ENCODE measurements around a stretch of chr4.

GRCh38 chr4:2836006-2836826, 7.4 kb upstream of the ADD1 start:
- RAMPAGE, long total RNA = no peak
- RRBS, 2 experiments = no CpG with 5 or more reads among the region's 13 CpGs
CAGE:
- cytosol, long polyA minus RNA = no peak
- cytosol, long polyA plus RNA = no peak
- long polyA plus RNA = no peak
- nucleolus, long total RNA = no peak
- nucleus, long polyA plus RNA = no peak
- nucleus, long total RNA = no peak

GRCh38 chr4:2900516-2901265, 33.9 kb downstream of the MFSD10 start:
- RAMPAGE, long total RNA = no peak
- RRBS, 2 experiments = no CpG with 5 or more reads among the region's 12 CpGs
CAGE:
- cytosol, long polyA minus RNA = no peak
- cytosol, long polyA plus RNA = no peak
- long polyA plus RNA = no peak
- nucleolus, long total RNA = no peak
- nucleus, long polyA plus RNA = no peak
- nucleus, long total RNA = no peak

GRCh38 chr4:2933247-2933636, 1.4 kb downstream of the MFSD10 start:
- RAMPAGE, long total RNA = no peak
- RRBS, 2 experiments = no CpG with 5 or more reads among the region's 12 CpGs
CAGE:
- cytosol, long polyA minus RNA = no peak
- cytosol, long polyA plus RNA = no peak
- long polyA plus RNA = no peak
- nucleolus, long total RNA = no peak
- nucleus, long polyA plus RNA = no peak
- nucleus, long total RNA = no peak

DNA sequence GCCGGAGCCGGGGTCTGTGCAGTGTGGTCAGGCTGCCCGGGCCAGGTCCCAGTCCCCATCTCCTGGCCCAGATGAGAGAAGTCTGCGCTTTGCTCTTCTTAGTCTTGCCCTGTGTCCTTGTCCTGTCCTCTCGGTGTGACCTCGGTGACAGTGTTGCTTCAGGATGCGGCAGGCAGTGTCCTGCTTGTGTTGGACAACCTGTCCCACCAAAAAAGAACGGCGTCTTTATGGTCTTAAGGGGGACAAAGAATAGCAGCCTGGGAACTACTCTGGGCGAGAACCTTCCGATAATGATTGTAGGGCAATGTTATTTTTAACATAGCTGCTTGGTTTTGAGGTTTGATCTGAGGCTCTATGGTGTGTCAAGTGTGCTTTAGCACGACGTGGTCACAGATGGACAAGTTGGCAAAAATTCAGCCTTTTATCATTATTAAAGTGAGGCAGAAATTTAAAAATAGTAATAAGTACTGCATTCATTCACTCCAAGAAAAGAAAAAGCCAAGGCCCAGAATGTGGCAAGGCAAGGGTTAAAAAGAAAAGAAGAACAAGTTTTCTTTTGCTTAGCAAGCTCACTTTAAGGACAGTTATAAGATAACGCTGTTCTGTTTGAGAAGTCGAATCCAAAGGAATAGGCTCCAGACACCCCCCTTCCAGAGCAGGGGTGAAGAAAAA, 1.0 kb downstream of the GRK4 start:
- RAMPAGE, long total RNA = no peak
- RRBS, 2 experiments = 5 to 11% methylated on average over 1 of the region's 15 CpGs
CAGE:
- cytosol, long polyA minus RNA = no peak
- cytosol, long polyA plus RNA = no peak
- long polyA plus RNA = no peak
- nucleolus, long total RNA = no peak
- nucleus, long polyA plus RNA = no peak
- nucleus, long total RNA = no peak

DNA sequence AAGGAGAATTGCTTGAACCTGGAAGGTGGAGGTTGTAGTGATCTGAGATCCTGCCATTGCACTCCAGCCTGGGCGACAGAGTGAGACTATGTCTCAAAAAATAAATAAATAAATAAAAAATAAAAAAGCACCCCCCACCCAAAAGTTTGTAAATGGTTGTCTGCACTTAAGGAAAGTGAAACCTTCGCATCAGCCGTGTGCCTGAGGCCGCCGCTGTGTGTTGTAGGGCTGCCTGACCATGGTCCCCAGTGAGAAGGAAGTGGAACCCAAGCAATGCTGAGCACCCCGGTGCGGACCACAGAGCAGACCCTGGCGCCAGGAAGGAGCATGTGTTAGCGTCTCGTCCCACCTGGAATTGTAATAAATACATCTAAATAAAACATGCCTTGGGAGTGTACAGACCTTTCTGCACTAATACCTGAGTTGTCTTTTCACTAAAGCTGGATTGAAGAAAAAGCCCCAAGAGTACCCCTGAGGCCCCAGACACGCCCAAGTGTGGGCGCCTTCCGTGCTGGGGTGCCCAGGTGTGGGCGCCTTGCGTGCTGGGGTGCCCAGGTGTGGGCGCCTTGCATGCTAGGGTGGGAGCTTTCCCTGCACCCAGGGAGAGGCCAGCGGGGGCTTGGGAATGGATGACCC, 34.0 kb upstream of the HTT start:
- RAMPAGE, long total RNA = no peak
- RRBS, 2 experiments = no CpG with 5 or more reads among the region's 17 CpGs
CAGE:
- cytosol, long polyA minus RNA = no peak
- cytosol, long polyA plus RNA = no peak
- long polyA plus RNA = no peak
- nucleolus, long total RNA = no peak
- nucleus, long polyA plus RNA = no peak
- nucleus, long total RNA = no peak

DNA sequence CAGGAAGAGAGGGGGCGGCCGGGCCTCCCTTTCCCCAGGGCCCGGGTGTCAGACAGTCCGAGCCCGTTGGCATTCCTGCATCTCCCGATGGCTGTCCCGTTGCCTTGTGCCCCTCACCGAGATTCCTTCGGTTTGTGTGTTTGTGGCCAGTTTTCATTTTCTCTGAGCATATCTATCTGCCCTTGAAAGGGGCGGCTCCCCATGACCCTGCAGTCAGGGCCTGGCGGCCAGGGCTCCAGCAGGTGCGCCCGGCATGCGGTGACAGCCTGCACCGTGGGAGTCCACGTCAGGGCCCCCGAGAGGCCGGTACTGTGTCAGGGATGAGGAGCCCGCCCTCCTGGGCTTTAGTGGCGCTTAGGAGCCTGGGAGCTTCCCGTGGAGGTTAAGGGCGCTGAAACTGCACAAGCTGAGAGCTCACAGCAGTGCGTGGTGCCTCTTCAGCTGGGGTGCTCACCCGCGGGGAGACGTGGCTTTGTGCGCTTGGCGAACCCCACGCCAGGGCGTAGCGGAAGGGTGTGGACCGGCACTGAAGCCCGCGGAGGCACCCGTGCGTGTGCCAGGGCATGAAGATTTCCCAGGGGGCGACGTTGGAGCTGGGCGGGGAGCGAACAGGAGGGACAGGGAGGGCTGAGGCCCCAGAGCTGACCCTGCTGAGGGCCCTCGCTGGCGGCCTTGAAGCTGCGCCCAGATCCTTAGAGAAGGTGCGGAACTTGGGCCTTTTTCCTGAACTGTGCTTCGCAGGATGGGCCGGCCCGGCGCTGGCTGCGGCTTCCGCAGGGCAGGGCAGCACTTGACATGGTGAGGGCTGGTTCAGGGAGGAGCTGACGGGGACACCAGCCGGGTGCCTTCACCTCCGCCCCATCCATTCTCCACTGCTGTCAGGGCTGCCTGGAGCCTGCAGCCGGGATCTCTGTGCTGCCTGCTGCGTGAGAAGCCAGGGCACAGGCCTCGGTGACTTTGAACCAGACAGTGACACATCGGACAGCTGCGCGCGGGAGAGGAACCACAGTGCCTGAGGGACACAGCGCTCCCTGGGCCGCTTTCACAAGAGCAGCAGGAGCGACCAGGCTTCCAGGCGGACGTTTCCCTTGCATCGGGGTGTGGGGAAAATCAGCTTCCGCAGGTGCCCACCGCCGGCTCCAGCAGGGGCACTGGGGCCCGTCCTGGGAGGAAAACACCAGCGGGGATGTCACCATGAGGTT, 33.0 kb upstream of the HTT start:
- RAMPAGE, long total RNA = start-site peak on the minus strand centred at position 453 of the sequence, 104 bp wide, 8 and 9 reads in 2 replicates
- RRBS, 2 experiments = 2 to 3% methylated on average over 14 of the region's 71 CpGs
CAGE:
- cytosol, long polyA minus RNA = no peak
- cytosol, long polyA plus RNA = no peak
- long polyA plus RNA = no peak
- nucleolus, long total RNA = start-site peak on the minus strand centred at position 946 of the sequence, 63 bp wide, 17 reads
- nucleus, long polyA plus RNA = no peak
- nucleus, long total RNA = no peak

DNA sequence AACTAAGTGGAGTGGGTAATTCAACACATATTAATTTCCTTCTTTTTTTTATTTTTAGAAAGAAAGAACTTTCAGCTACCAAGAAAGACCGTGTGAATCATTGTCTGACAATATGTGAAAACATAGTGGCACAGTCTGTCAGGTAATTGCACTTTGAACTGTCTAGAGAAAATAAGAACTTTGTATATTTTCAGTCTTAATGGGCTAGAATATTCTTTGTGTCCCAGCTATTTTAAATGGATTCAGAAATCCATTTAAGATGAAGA, 12.3 kb downstream of the HTT start:
- RAMPAGE, long total RNA = no peak
- RRBS, 2 experiments = no CpG with 5 or more reads among the region's 1 CpG
CAGE:
- cytosol, long polyA minus RNA = no peak
- cytosol, long polyA plus RNA = no peak
- long polyA plus RNA = no peak
- nucleolus, long total RNA = no peak
- nucleus, long polyA plus RNA = no peak
- nucleus, long total RNA = no peak

GRCh38 chr4:3121965-3122723, 47.7 kb downstream of the HTT start:
- RAMPAGE, long total RNA = no peak
- RRBS, 2 experiments = no CpG with 5 or more reads among the region's 11 CpGs
CAGE:
- cytosol, long polyA minus RNA = no peak
- cytosol, long polyA plus RNA = no peak
- long polyA plus RNA = no peak
- nucleolus, long total RNA = no peak
- nucleus, long polyA plus RNA = no peak
- nucleus, long total RNA = no peak

GRCh38 chr4:3126995-3127689, 52.7 kb downstream of the HTT start:
- RAMPAGE, long total RNA = no peak
- RRBS, 2 experiments = no CpG with 5 or more reads among the region's 13 CpGs
CAGE:
- cytosol, long polyA minus RNA = no peak
- cytosol, long polyA plus RNA = no peak
- long polyA plus RNA = no peak
- nucleolus, long total RNA = no peak
- nucleus, long polyA plus RNA = no peak
- nucleus, long total RNA = no peak

DNA sequence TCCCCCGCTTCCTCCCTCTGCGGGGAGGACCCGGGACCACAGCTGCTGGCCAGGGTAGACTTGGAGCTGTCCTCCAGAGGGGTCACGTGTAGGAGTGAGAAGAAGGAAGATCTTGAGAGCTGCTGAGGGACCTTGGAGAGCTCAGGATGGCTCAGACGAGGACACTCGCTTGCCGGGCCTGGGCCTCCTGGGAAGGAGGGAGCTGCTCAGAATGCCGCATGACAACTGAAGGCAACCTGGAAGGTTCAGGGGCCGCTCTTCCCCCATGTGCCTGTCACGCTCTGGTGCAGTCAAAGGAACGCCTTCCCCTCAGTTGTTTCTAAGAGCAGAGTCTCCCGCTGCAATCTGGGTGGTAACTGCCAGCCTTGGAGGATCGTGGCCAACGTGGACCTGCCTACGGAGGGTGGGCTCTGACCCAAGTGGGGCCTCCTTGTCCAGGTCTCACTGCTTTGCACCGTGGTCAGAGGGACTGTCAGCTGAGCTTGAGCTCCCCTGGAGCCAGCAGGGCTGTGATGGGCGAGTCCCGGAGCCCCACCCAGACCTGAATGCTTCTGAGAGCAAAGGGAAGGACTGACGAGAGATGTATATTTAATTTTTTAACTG, 5.5 kb upstream of the MSANTD1 start:
- RAMPAGE, long total RNA = no peak
- RRBS, 2 experiments = no CpG with 5 or more reads among the region's 19 CpGs
CAGE:
- cytosol, long polyA minus RNA = no peak
- cytosol, long polyA plus RNA = no peak
- long polyA plus RNA = start-site peak on the plus strand centred at position 531 of the sequence, 92 bp wide, 41 and 71 reads in 2 replicates
- nucleolus, long total RNA = no peak
- nucleus, long polyA plus RNA = no peak
- nucleus, long total RNA = no peak

DNA sequence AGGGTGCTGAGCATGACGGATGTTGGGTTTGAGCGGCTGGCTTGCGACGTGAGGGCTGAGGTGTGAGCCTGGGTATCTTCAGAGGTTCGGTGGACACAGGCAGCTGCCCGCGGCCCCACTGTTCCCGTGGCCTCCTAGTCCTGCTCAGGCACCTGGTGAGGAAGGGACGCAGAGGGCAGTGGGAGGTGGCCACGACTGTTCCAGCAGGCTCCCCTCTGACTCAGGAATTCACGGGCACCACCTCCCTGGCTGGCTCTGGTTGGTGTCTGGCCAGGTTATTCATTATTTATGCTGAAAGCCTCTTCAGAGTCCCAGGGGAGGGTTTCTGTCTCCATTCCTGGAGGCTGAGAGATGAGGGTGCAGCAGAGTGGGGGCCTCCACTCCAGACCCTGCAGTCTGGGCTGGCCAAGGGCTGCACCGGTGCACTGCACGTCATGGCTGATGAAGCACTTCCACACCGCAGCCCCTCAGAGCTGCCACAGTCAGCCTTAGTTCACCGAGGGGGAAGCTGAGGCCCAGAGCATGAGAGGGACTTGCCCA, 2.2 kb downstream of the MSANTD1 start:
- RAMPAGE, long total RNA = no peak
- RRBS, 2 experiments = no CpG with 5 or more reads among the region's 15 CpGs
CAGE:
- cytosol, long polyA minus RNA = no peak
- cytosol, long polyA plus RNA = no peak
- long polyA plus RNA = no peak
- nucleolus, long total RNA = no peak
- nucleus, long polyA plus RNA = no peak
- nucleus, long total RNA = no peak

DNA sequence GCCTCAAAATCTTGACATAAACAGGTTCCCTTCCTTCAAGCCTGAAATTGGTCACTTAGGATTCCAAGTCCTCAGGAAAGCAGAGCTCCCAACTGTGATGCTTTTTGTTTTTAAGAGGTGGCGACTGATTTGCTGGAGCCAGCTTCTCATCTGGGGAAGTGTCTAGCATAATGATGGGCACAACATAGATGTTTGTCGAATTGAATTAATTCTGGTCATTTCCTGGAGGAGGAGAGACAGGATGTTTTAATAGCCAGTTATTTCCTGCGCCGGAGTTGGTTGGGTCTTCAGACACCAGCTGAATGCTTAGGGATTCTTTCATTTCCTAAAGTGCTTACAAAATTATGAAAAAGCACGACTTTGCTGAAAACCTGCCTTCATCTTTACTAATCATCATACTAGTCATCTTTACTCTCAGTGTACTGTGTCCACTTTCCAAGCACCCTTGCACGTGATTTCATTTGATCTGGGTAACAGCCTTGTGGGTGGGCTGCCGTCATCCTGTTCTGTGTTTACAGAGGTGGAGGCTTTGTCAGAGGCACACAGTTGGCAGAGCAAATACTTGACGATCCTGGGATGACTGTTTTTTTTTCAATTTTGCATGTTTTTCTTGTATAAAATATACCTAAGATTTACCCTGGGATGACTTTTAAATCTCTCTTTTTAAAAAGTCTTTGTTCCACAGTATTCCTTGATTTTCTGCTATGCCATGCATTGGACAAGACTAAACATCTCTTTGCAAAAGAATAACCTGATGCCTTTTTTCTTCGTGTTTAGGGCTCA, 49.5 kb downstream of the RGS12 start:
- RAMPAGE, long total RNA = no peak
- RRBS, 2 experiments = no CpG with 5 or more reads among the region's 9 CpGs
CAGE:
- cytosol, long polyA minus RNA = no peak
- cytosol, long polyA plus RNA = no peak
- long polyA plus RNA = no peak
- nucleolus, long total RNA = no peak
- nucleus, long polyA plus RNA = no peak
- nucleus, long total RNA = no peak

DNA sequence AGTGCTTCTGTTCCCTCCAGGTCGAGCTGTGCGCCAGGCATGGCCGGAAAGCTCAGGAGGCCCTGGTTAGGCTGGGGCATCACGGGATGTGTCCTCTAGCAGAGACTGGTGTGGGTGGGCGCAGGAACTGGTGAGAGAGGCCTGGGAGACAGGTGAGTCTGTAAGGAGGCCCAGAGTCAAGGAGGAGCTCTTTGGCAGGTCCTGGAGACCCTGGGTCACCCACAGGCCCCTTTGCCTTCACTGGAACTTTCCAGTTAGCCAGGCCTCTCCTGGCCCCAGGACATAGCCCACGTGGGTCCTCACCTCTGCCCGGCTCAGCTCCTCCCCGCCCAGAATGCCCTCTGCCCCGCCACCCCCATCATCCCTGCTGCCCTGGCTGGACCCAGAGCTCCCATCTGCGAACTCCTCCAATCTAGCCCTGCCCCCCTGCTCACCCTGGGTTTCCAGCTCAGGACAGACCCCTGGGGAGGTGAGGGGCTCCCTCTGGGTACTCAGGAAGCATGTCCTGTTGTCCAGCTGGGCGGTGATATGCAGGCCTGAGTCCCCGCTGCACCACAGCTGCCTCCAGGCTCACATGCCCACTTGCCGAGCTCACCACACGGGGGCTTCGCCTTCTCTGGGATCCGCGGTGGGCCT, 73.9 kb downstream of the RGS12 start:
- RAMPAGE, long total RNA = no peak
- RRBS, 2 experiments = 56% methylated on average over 3 of the region's 17 CpGs; no CpG with 5 or more reads in 1 of the 2 experiments
CAGE:
- cytosol, long polyA minus RNA = no peak
- cytosol, long polyA plus RNA = no peak
- long polyA plus RNA = no peak
- nucleolus, long total RNA = no peak
- nucleus, long polyA plus RNA = no peak
- nucleus, long total RNA = no peak

DNA sequence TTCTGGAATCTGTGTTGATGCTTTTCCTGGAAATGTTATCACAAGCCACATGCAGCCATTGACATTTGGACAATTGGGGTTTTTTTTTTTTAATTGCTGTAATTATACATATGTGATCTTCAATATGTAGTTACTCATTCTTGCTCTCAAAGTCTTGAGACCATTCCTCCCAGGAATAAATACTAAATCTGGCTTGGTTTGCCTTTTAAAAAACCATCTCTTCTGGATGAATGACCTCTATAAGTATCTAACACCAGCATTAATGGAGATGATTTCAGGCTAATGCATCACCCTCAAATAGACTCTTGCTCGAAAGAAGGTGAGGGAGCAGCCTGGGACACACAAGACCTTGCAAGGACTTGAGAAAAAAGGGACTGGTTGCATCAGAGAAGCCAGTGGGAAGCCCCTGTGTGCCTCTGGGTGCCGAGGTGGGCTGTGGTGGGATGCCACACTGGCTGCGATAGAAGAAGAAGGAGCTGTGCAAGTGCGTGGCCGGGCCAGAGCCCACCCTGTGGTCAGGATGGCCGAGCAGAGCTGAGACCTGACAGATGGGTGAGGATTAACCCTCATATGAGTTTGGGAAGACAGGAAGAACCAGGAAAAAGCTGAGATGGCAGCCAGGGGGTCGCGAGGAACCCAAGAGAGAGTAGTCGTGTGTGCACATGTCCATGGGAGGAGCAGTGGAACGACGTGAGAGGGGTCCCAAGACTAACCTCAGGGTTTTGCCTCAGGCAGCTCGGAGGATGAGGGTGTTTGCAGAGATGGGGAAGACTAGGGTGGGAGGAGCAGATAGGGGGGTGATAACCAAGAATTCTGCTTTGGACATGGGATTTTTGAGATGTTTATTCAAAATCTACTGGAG, 44.7 kb upstream of the HGFAC start:
- RAMPAGE, long total RNA = no peak
- RRBS, 2 experiments = no CpG with 5 or more reads among the region's 12 CpGs
CAGE:
- cytosol, long polyA minus RNA = no peak
- cytosol, long polyA plus RNA = no peak
- long polyA plus RNA = no peak
- nucleolus, long total RNA = no peak
- nucleus, long polyA plus RNA = no peak
- nucleus, long total RNA = no peak

DNA sequence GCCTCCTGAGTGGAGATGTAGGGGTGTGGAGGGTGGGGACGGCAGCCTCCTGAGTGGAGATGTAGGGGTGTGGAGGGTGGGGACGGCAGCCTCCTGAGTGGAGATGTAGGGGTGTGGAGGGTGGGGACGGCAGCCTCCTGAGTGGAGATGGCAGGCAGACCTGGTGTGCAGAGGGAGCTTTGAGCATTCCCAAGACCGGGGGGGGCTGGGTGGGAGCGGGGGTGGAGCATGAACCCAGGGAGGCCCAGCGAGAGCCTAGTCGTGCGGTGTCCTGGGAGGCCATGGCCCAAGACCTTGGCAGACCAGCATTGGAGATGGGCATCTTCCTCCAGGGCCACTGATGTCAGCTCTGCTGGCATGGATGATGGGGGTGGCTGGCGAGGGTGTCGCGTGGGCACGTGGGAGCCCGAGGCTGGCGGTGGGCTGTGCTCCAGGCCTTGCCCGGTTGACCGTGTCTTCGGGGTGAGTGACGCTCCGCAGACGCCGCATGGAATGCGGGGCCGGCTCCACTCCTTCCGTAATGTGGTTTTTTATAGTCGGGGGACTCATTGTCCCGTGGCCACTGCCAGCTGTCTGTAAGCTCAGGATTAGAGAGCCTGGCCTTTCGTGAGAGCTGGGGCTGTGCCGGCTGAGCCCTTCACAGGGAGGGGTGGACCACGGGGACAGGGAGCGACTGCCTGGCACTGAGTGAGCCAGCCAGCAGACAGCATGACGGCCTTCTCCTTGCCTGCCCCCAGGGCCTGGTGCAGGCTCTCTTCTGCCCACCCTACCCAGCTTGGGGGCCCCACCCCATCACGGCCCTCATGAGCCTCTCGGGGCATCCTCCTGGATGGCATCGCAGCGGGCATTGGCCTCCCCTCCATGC, 20.3 kb downstream of the DOK7 start:
- RAMPAGE, long total RNA = no peak
- RRBS, 2 experiments = 43 to 76% methylated on average over 9 of the region's 35 CpGs
CAGE:
- cytosol, long polyA minus RNA = no peak
- cytosol, long polyA plus RNA = no peak
- long polyA plus RNA = no peak
- nucleolus, long total RNA = no peak
- nucleus, long polyA plus RNA = no peak
- nucleus, long total RNA = no peak

GRCh38 chr4:3746610-3746910, 19.6 kb upstream of the ADRA2C start:
- RAMPAGE, long total RNA = no peak
- RRBS, 2 experiments = no CpG with 5 or more reads among the region's 23 CpGs
CAGE:
- cytosol, long polyA minus RNA = no peak
- cytosol, long polyA plus RNA = no peak
- long polyA plus RNA = no peak
- nucleolus, long total RNA = no peak
- nucleus, long polyA plus RNA = no peak
- nucleus, long total RNA = no peak

- RAMPAGE, long total RNA = no peak
- RRBS, 2 experiments = no CpG with 5 or more reads among the region's 9 CpGs
CAGE:
- cytosol, long polyA minus RNA = no peak
- cytosol, long polyA plus RNA = no peak
- long polyA plus RNA = no peak
- nucleolus, long total RNA = no peak
- nucleus, long polyA plus RNA = no peak
- nucleus, long total RNA = no peak
Observed at GRCh38 chr4:4323601-4324431, 33.8 kb downstream of the ZBTB49 start.

- RAMPAGE, long total RNA = no peak
- RRBS, 2 experiments = no CpG with 5 or more reads among the region's 10 CpGs
CAGE:
- cytosol, long polyA minus RNA = no peak
- cytosol, long polyA plus RNA = no peak
- long polyA plus RNA = no peak
- nucleolus, long total RNA = no peak
- nucleus, long polyA plus RNA = no peak
- nucleus, long total RNA = no peak
Observed at GRCh38 chr4:4421226-4421612, 34.3 kb downstream of the NSG1 start.

GRCh38 chr4:4575105-4576060, 33.5 kb upstream of the STX18 start:
- RAMPAGE, long total RNA = no peak
- RRBS, 2 experiments = 1 to 3% methylated on average over 13 of the region's 74 CpGs
CAGE:
- cytosol, long polyA minus RNA = no peak
- cytosol, long polyA plus RNA = no peak
- long polyA plus RNA = no peak
- nucleolus, long total RNA = no peak
- nucleus, long polyA plus RNA = no peak
- nucleus, long total RNA = no peak

- RAMPAGE, long total RNA = no peak
- RRBS, 2 experiments = no CpG with 5 or more reads among the region's 1 CpG
CAGE:
- cytosol, long polyA minus RNA = no peak
- cytosol, long polyA plus RNA = no peak
- long polyA plus RNA = no peak
- nucleolus, long total RNA = no peak
- nucleus, long polyA plus RNA = no peak
- nucleus, long total RNA = no peak
Observed at GRCh38 chr4:4796562-4796977, 62.9 kb upstream of the MSX1 start.

Measured in GM12878 (cell line).